Skeletal muscle satellite cell (primary cell): ENCODE data around the gene MIGA2.

GRCh38 chr9:128912310-128913092 lies 8.3 kb upstream of the PHYHD1 start:
- CAGE, long polyA plus RNA, result no peak

DNA sequence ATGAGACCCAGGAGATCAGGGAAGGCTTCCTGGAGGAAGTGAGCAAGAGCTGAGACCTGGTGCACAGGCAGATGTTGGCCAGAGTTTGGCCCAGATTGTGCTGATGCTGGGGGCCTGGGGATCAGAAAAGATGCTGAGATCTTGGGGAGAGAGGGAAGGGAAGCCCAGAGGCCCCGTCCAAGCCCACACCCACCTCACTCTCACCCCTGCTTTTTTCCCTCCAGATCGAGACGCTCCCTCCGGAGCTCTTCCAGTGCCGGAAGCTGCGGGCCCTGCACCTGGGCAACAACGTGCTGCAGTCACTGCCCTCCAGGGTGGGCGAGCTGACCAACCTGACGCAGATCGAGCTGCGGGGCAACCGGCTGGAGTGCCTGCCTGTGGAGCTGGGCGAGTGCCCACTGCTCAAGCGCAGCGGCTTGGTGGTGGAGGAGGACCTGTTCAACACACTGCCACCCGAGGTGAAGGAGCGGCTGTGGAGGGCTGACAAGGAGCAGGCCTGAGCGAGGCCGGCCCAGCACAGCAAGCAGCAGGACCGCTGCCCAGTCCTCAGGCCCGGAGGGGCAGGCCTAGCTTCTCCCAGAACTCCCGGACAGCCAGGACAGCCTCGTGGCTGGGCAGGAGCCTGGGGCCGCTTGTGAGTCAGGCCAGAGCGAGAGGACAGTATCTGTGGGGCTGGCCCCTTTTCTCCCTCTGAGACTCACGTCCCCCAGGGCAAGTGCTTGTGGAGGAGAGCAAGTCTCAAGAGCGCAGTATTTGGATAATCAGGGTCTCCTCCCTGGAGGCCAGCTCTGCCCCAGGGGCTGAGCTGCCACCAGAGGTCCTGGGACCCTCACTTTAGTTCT lies 4.7 kb upstream of the PHYHD1 start:
- CAGE, long polyA plus RNA, result no peak

DNA sequence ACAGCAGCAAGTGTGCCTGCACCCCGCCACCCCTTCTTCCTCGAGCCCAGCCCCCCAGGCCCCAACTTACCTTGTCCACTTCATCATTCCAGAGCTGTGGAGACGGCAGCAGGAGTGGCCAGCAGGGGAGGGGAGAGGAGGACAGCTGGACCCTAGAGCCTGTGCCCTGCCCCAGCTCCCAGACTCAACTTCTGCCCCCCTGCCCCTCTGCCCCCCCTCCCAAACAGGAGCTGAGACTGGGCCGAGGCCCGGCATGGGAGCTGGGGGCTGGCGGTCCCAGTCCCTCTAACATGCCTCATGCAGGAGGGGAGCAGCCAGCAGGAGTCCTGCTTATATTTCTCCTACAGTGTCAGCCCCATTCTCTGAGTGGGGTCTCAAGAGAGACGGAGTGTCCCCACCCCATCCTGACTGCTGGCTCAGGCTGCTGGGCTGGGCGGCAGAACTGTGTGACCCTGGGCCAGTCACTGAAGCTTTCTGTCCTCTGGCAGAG lies 17.5 kb downstream of the SH3GLB2 start:
- CAGE, long polyA plus RNA, result no peak

DNA sequence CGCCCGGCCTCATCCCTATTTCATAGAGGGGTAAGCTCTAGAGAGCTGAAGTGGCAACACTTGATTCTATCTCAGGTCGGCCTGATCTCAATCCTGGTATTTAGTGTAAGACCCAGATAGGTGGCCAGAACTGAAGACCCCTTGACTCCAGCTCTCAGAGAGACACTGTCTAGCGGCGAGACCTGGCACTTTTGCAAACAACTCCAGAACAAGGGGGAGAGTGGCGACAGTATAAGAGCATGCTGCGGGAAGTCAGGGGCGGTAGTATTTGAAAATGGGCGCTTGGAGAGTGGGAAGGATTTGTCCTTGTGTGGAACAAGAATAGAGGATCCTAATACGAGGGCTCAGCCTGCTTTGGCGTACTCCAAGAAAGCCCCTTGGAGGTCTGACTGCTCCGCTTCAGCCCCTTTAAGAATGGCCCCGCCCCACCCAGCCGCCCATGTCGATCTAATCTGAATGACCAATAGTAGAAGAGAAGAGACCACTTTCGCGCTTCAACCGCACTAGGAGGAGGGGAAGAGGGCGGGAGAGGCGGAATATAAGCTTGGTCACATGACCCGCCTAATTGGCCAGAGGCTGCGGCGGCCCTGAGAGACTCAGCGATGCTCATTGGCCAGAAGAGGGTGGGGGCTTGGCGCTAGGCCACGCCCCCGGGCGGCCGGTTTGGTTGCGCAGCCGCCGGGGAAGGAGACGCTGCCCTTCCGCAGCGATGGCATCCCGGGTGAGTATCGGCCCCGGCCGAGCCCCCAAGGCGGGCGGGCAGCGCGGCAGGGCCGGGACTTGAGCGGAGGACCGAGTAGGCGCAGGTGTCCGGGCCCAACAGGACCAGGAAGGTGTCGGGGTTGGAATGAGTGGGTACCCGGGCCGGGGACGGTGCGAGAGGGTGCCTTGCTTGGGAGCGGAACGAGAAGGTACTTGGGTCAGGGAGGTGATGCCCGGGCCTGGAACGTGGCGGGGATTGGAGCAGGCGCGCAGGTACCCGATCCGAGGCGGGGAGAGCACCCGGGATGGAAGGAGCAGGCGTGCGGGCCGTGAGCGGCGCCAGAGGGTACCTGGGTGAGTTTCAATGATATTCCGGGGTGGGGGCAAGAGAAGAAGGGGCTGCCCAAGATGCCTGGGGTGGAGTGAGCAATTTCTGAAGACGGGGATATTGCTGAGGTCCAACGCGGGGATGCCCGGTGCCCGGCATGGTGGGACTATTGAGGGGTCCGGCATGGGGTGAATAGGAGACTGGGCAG lies at the start of gene MIGA2:
Gene MIGA2, plus strand, starts transcription at position 666 of the 1,238 bp plus-strand sequence.
- CAGE, long polyA plus RNA, result start-site peak on the plus strand centred at position 688 of the sequence, 21 bp wide, 50 and 42 reads in 2 replicates

GRCh38 chr9:129052544-129053071 lies 16.2 kb downstream of the MIGA2 start:
- CAGE, long polyA plus RNA, result no peak

- CAGE, long polyA plus RNA, result no peak
Measured at GRCh38 chr9:129078563-129079085, 2.3 kb upstream of the DOLPP1 start.

DNA sequence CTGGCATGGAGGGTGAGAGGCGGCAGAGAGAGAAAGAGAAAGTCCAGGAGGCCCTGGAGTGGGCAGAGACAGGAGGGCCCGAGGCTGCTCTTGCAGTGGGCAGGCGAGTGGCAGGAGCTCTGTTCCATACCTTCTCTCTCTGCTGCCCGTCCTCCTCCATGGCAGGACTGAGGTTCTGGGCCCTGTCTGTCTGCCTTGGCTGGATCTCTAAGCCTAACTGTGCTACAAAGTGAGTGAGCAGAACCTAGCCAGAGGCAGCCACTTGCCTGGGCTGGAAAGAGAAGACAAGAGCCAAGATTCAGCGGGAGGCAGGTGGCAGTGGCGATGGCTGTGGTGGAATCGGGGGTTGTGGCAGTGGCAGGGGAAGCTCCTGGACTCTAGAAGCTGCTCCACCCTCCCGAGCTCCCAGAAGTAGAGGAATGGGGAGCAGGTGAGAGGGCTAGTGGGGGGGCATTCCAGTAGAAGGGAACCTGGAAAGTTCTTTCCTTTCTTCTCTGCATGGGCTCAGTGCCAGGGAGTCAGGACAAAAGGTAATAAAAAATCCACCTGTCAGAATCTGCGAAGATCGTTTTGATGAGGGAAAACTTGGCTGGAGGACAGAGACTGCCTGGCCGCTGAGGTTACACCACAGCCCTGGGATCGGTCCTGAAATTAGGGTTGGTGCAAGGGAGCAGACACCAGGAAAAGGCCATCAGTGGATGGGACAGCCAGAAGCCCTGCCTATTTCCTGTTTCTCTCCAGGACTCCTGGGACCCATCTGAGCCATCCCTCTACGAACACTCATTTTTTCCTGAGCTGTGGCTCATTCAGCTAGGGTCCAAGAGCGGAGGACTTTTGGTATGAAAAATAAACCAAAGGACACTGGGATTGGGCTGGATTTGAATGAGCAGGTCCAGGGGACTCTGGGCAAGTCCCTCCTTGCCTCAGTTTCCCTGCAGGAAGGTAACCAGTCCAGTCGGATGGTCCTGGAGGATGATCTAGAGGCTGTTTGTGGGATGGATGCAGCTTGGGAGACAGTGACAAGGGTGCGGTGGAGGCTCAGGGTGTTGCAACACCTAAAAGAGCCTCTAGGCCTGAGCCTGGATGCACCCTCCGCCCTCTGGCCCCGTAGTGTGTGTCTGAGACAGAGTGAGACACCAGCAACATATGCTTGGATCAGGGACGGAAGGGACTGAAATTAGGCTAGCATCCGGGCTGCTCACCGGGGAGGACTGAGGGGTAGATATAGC lies 1.5 kb downstream of the CRAT start:
- CAGE, long polyA plus RNA, result no peak

GRCh38 chr9:129141336-129142391 lies 30.4 kb downstream of the PTPA start:
- CAGE, long polyA plus RNA, result start-site peak on the plus strand at chr9:129141668-129141805, 15 and 18 reads in 2 replicates

DNA sequence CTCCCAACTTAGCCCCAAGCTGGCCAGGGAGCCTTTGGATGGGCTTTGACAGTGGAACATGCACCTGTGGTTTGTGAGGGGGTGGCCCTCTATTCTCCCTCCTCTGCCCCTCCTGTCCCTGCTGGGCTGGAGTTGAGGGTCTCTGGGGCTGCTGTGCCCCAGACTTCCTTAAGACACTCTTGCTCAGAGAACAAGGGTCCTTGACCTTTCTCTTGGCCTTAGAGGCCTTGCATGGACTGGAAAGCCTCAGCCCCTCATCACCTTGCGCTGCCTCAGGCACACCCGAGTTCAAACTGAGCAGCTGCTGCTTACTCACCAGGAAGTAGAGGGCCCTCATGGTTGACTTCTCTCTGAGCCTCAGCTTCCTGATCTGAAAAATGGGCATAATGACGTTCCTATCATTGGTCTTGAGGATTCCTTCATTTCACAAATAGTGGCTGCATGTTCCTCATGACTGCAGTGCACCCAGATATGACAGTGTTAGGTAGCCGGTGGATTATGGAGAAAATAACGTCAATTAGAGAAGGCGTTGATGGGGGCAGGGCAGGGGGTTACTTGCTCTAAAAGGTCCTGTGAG lies 28.7 kb downstream of the IER5L start:
- CAGE, long polyA plus RNA, result no peak

DNA sequence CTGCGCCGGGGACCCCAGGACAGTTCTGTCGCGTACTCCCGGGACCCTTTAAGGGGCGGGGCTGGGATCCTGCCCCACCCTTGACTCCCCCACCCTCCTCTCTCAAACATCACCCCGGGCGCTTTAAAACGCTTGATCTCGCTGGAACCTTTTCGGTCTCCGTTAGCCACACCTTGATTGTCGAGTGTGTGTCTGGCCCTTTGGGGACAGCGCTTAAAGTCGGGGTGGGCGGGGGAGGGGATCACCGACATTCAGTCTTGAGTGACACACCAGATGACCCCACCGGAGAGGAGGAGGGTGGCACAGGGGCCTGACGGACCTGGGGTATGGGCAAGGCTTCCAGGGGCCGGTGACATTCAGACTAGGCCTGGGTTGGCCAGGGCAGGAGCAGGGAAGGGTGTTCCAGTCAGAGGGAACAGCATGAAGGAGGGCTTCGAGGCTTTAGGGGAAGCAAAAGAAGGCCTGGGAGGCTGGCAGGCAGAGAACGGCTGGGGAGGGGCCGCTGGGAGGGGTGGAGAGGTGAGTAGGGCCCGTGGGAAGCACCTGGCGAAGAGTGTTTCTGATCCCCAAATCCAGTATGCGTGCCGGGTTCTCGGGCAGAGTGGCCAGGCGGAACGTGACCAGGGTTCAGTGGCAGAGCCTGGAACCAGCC lies 25.2 kb upstream of the IER5L start:
- CAGE, long polyA plus RNA, result no peak

DNA sequence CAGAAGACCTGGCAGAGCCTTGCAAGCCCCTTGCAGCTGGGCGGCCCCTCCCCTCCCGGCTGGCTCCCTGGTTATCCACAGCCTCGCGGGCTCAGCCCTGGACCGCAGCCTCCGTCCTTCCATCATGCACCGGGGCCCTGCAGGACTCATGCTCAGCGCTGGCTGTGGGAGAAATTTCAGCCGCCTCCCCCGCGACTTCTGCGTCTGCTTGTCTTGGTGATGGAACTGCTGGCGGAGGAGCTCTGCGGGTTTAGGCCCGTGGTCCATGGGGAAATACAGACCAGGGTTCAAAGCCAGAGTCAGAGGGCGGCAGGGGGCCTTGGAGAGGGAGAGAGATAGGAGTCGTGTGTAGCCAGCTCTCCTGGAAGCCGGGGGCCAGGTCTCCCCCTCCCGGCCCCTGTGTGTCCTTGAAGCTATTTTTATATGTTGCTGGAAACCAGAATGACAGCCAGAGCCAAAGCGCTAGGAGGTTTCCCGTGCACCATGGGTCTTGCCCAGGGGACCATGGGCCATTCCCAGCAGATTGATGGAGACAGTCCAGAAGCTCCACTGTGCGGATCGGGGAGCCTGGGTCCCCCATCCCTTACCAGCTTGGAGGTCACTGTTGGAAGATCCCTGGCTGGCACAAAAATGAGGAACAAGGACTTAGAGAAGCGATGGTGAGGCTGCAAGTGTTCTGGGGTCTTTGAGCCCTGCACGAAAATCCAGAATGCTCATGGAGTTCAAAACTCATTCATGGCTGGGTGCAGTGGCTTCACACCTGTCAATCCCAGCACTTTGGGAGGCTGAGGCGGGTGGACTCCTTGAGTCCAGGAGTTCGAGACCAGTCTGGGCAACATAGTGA lies 76.1 kb upstream of the IER5L start:
- CAGE, long polyA plus RNA, result no peak

- CAGE, long polyA plus RNA, result no peak
Measured at GRCh38 chr9:129414315-129415502, 206.2 kb downstream of the C9orf50 start.

DNA sequence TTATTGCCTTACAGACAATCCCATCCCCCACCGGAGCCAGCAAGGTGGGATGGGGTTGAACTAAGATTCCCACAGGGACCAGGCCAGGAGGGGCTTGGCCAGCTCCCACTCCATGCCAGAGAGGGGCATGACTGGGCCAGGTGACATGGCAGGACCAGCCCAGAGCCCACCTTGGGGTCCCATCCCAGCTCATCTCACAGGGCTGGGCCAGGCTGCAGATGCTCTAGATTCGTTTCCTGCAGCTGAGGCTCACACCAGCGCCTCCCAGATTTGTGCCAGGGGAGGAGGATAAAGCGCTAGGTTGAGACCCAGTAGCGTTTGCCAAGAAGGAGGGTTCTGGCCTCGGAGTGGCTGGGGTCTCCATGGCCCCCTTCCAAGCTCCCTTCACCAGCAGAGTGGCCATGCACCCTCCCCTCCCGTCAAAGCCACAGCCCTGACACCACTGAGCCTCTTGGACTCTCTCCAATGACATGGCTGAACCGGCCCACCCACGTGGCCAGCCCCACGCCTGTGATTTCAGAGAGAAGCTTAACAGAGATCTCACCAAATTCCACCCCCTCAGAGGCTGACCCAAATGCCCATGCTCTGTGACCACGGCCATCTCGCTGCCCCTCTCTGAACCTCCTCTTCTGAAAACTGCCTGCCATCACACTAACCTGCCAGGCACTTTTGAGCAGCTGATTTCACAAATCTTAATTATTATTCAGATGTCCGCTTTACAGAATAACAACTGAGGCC lies 155.9 kb downstream of the C9orf50 start:
- CAGE, long polyA plus RNA, result no peak

DNA sequence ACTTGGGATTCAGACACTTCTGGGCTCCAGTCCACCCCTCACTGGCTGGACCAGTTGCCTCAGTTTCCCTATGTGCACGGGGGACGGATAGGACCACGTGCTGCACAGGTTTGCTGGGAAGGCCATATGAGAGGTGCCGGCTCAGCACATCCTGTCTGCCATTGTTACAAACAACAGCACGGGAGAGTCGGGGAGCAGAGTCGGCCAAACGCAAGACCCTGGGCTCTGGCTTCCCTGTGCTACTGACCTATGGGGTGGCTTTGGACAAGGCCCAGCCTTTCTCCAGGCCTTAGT lies 133.3 kb downstream of the C9orf50 start:
- CAGE, long polyA plus RNA, result no peak

GRCh38 chr9:129489467-129489599 lies 131.6 kb downstream of the C9orf50 start:
- CAGE, long polyA plus RNA, result no peak

DNA sequence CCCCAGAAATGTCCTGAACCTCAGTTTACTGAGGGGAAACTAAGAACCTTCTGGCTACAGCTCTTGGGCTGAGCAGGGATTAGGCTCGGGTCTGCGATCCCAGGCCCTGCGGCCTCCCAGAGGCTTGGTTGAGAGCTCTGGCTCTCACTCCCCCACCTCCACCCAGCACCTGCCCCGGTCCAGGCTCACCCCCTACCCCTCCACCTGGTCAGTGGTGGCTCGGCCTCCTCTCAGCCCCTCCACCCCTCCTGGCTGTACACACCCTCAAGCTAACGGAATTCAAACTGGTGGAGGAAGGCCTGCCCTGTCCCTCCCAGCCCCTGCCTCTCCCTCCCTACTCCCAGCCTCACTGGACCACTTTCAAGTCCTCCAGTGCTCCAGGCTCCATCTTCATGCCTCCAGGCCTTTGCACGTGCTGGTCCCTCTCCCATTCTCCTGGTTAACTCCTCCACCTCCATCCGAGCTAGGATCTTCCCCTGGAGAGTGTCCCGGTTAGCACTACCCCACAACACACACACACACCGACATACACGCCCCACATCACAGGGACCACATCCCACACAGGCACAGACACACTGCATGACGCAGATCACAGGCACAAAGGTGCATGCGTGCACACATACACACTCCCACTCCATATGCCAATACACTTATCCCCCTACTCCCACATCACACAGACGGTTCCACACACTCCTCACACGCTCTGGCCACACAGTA lies 130.9 kb downstream of the C9orf50 start:
- CAGE, long polyA plus RNA, result no peak

DNA sequence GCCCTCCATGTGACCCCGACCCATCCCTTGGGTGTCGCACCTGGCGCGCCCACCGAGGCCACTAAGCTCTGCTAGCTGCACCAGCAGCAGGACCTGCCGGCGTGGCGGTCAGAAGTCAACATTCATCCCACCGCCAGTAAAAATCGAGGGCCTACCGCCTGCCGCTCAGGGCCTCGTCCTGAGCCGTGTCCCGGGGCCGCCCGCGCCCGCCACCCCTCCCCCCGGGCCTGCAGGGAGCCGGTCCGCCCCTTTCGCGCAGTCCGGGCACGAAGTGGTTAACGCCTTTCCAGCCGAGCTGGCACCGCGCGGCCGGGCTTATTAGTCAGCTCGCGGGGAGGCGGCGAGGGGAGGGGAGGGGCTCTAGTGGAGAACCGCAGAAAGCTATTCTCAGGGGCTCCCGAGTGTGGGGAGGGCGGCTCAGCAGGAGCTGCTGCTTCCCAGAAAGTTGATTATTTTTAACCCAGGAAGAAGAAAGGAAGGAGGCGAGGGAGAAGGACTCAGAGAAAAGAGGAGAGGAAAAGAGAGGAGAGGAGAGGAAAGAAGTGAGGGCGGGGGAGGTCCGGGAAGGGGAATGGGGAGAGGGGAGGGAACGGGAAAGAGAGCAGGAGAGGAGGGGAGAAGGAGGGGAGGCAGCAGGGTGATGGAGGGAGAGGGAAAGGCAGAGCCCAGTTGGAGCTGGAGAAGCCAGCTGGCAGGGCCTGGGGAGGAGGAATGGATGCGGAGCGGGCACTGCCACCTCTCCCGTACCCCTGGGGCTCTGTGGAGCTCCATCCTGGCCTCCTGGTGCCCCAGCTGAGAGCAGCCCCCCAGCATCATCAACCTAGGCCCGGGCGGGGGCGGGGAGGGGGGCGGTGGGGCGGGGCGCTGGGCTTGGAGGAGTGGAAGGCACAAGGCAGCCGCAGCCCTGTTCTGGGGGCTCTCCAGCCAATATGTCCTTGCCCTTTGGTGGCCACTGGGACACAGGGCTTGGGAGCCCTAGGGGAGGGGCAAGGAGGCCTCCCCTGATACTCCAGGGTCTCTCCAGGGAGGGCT lies 124.1 kb downstream of the C9orf50 start:
- CAGE, long polyA plus RNA, result no peak

GRCh38 chr9:129501704-129502455 lies 119.0 kb downstream of the C9orf50 start:
- CAGE, long polyA plus RNA, result no peak

GRCh38 chr9:129576227-129577409 lies 44.3 kb downstream of the C9orf50 start:
- CAGE, long polyA plus RNA, result no peak

- CAGE, long polyA plus RNA, result no peak
Measured at GRCh38 chr9:129619825-129620925, 726 bp downstream of the C9orf50 start.